Mesenchymal stem cell of adipose (primary cell): ENCODE measurements around a stretch of chr12.

DNA sequence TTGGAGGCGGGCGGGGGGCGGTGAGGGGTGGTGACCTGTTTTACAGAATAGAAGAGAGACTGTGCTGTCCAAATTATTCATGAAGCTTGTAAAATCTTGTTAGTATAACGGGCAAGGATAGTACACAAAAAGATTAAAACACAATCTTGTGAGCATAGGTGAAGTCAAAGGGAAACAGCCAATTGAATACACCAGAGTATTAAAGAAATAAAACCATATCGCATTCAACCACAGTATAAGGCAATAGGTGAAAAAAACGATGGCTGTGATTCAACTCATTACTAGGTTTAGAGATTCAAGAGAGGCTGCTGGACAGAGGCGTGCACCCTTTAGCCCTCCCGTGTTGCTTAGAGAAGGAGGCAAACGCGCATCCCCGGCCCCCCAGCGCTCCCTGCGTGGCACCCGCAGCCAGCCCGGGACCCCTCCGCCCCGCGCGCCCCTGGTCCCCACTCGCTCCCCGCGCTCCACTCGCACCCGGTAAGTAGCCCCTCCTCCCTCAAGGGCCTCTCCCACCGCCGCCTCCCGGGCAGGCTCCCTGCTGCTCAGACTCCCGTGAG, 417 bp downstream of the ZNF891 start:
- CAGE, long polyA plus RNA, result no peak